M059J (cell line): ENCODE data around the gene ATP9A.

GRCh38 chr20:50929913-50930109 is 1.4 kb downstream of the ADNP start:
- RAMPAGE, long total RNA, result no peak

- RAMPAGE, long total RNA, result no peak
These were observed 10.3 kb downstream of the DPM1 start for GRCh38 chr20:50947989-50948414.

DNA sequence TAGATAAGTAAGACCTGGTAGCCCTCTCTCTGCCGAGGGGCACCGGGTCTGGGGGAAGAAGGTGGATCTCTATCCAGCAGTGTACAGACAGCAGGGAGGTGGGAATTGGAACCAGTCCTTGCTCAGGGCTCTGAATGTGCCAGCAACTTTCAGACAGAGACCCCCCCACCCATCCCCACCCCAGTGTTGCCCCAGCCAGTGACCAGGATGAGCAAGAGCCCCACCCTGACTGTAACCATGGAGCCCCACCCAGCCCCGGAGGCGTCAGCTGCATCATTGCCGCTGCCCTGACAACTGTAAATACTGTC is 23.6 kb downstream of the MOCS3 start:
- RAMPAGE, long total RNA, result no peak

- RAMPAGE, long total RNA, result no peak
These were observed 23.8 kb downstream of the MOCS3 start for GRCh38 chr20:50982539-50982711.

DNA sequence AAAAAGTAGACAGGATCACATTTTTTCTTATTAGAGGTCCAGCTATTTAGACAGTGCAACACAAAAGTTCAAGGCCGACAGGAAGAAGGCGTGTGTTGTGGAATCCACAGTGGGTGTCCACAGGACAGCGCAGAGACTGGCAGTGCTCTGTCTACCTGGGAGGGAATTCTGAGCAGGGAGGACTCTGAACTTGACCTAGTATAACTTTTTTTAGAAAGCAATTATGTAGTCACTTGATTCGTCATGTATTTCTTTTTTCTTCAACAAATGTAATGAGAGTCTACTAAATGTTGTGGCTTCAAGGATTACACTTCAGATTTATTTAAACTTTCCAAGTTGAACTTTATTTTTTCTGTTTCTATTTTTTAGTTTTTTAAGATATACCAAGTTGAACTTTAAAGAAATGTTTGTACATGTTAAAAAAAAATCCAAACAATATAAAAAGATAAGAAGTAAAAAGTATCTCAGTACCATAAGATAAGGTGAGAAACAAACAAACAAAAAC is 25.7 kb downstream of the MOCS3 start:
- RAMPAGE, long total RNA, result no peak

DNA sequence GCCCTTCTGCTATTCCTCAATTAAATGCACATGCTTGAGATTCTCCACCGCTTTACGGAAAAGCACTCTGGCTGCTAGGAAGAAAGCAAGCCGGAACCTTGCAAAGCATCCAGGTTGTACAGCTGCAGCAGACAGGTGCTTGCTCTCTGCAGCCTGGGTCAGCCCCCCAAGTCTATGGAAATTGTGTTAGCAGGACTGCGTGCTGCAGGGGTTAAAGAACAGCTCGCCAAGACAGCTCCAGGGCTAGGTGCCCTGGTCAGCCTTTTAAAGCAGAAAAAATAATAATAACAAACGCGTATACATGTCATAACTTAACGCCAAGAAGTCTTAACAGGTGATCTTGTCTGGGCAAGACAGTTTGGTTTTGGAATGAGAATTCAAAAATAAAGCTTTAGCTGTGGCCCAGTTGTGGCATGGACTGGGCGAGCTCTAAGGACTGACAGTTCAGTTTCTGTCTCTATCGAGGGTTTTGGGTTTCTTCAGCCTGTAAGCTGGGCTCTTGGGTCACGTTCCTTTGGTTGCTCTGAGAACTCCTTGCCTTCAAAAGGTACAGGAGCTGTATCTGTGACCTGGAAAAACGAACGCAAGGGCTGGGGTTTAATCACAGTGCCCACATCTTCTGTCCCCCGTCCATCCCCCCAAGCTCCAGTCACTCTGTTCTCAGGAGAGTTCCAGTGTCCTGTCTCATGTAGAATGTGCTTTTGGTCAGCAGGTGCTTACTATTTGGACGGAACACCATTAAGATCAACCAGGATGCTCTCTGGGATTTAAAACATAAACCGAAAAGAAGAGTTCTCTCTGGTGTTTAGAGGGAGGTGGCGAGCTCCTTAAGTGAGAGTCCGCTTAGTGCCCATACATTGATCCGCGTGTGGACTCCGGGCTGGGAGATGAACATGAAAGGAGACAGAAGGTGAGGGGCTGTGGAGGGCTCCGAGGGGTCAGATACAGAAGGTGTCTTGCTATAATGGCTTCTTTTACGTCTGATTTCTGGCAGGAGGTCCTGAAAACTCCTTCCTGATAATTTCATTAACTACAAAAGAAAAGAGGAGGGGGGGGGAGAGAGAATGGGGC is 151.8 kb downstream of the NFATC2 start:
- RAMPAGE, long total RNA, result no peak

DNA sequence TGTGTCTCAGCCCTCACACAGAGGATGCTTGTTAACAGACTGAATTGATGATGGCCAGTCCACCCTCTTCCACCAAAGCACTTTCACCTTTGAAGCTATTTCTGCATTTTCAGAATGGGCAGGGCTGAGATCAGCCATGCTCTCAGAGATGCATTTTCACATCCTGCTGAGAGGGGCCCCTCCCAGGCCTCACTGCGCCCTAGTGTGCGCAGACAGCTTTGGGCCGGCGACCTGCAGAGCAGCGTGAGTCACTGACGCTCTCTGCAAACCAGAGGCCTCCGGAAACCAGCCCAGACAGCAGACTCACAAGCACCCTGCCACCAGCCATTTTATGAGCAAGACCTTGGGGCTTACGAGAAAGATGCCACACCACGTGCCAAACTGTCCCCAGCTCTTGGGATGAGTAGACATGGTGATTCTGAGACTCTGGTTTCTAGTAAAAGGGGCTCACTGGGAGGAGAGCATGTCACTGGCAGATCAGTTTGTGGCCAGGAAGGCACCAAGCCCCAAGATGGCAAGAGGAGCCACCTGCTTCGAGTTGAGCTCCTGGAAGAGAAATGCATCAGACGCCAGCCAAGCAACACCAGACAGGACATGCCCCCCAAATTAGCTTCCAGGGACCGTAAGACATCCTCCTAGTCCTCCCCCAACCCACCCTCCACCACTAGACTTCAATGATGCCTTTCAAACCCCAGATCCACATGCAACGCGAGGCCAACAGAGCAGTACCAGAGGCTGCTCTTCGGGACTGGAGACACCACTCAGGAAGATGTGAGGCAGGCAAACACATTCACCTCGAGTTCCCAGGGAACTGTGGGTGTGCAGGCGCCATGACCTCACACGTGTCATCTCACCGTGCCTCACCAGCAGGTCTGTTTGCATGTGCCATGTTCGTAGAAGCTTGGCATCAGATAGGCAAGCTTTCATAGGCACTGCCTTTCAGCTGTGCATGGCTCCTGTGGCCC is 137.6 kb downstream of the NFATC2 start:
- RAMPAGE, long total RNA, result no peak

GRCh38 chr20:51460752-51461338 is 81.7 kb downstream of the NFATC2 start:
- RAMPAGE, long total RNA, result no peak

GRCh38 chr20:51473599-51474542 is 68.6 kb downstream of the NFATC2 start:
- RAMPAGE, long total RNA, result no peak

GRCh38 chr20:51487431-51488333 is 54.8 kb downstream of the NFATC2 start:
- RAMPAGE, long total RNA, result no peak

DNA sequence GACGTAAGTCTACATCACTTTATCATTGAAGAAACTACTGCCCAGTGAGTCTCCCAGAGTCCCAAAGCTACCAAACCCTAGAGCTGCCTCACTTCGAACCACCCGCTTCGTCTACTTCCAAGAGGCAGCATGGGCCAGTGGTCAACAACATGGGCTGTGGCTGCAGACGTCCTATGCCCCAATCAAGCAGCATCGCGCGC is 35.0 kb downstream of the NFATC2 start:
- RAMPAGE, long total RNA, result no peak

DNA sequence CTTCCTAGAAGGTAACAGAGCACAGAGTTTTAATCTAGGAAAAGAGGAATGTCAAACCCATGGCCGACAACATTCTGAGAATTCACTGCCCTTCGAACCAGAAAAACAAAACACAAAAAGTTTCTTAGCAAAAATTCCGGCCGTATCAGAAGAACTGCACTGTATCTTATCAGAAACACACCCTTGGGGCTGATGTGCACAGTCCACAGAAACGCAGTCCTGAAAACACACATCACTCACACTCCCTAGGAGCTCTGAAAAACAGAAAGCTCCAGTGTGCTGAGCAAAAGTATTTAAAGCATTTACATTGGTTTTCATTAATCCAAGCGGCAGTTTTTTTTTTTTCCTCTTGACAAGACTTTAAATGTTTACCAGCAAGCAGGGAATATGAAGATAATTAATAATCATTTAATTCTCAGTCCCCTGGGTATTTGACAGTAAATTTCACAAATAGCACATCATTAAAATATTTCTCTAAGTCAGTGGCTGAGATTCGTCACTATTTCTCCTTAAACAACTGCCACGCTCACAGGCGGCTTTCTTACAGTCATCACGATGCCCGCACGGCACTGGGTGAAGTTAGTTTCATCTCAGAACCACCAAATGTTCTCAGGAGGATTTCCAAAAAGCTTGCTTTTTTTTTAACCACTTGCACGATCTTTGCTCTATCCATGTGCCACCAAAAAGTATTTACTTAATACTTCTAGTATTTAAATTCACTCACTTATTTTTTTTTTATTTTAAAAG is 13.3 kb downstream of the NFATC2 start:
- RAMPAGE, long total RNA, result no peak

- RAMPAGE, long total RNA, result no peak
These were observed 66.8 kb downstream of the ATP9A start for GRCh38 chr20:51701372-51701846.

GRCh38 chr20:51751979-51752888 is 16.0 kb downstream of the ATP9A start:
- RAMPAGE, long total RNA, result no peak

GRCh38 chr20:51767802-51768765 is at the start of gene ATP9A:
TSS of gene ATP9A (minus strand) at chr20:51768390.
- RAMPAGE, long total RNA, result no peak

- RAMPAGE, long total RNA, result no peak
These were observed 112.8 kb upstream of the TSHZ2 start for GRCh38 chr20:52859281-52859880.

DNA sequence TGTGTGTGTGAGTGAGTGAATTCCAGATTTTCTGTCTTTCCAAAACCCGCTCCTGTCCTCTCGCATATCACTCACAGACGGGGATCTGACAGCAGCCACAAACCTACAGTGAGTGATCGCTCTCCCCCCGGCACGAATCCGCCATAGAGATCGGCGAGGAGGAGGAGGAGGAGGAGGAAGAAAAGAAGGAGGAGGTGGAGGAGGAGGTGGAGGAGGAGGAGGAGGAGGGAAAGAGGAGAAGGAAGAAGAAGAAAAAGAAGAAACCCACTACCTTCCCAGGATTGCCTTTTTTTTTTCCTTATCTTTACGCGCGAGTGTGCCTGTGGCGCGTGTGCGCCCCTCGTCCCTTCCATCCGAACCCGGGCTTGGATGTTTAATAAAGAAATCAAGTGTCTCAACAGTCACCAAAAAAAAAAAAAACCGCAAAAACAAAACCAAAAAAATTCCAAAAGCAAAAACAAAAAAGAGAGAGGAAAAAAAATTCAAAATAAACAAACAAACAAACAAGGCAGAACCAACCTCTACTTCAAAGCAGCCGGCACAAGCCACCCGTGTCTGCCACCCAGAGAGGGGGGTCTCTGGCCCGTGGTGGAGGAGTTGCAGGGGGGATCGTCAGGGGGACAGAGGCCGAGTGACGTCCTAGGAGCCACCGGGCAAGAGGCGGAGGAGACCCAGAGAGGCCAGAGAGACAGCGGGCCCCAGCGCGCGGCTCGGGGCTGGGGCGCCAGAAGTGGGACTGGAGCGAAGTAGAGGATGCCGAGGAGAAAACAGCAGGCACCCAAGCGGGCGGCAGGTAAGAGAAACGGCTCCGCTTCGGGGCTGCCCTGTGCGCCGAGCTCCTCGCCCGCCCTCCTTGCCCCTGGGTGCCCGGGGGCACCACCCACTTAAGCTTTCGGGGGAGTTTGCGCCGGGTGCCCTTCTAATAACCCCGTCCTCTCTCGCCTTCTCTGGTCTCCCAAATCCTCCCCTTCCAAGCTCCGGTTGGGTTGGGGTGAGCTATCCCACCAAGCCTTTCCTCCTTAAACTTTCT is 698 bp downstream of the TSHZ2 start:
- RAMPAGE, long total RNA, result no peak

DNA sequence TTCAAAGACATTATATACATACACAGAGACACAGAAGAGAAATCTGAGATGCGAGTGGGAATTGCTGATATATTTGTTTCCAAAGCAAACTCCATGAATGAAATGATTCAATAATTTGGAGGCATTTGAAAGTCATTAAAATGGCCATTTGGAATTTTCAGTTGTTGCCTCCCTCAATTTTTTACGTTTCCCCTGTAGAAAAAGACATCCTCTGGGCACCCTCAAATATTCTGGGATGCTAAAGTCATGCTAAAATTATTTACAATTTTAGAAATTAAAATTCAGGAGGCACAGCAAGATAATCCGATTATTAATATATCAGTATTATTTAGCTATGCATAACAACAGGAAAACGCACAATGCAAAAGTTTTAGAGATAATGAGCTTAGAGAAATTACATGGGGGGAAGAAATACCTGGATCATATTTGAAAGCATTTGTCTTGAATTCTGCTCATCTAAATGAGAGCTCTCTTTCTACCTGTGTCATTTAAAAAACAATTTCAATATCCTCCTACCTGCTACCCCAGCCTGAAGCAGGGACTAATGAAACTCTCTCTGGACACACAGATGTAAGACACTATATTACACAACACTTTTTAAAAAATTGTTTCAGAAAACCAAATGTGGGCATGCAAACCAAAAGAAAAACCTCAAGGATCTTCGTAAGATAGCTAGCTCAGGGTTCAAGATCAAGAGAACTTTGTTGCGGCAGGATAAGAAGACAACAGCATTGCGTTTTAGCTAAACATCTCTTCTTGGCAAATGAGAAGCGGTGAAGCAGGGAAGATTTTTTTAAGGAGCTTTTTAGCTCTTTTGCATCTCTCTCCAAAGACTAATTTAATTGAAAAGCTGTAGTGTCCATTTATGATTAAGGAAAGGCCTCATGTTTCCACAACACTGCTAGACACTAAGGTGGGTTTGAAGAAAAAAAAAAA is 7.6 kb downstream of the TSHZ2 start:
- RAMPAGE, long total RNA, result no peak

DNA sequence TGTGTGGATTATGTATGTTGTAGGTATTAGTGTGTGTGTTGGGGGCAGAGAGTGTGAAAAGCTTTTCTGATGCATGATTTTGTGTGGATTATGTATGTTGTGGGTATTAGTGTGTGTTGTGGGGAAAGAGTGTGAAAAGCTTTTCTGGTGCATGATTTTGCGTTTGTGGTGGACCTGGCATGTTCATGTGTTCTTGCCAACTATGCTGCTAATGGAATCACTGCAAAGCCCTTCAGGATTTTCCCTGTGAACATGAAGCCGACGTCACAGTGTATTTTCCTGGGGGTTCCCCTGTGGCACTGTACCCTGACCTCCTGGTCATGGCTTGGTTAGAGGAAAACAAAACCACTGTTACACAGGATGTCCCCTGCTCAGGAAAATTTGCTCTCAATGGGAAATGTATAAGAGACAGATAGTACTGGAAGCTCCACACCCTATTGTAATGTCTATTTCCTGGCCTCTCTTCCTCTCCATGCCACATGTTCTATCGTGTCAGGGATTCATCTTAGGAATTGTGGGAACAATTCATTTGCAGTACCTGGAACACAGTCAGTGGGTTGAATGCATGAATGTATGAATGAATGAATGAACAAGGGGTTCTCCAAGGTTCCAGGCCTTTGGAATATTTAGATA is 19.6 kb downstream of the TSHZ2 start:
- RAMPAGE, long total RNA, result no peak

- RAMPAGE, long total RNA, result no peak
These were observed 34.8 kb downstream of the TSHZ2 start for GRCh38 chr20:53006866-53007473.